ENCODE measurements around a stretch of chr13.

DNA sequence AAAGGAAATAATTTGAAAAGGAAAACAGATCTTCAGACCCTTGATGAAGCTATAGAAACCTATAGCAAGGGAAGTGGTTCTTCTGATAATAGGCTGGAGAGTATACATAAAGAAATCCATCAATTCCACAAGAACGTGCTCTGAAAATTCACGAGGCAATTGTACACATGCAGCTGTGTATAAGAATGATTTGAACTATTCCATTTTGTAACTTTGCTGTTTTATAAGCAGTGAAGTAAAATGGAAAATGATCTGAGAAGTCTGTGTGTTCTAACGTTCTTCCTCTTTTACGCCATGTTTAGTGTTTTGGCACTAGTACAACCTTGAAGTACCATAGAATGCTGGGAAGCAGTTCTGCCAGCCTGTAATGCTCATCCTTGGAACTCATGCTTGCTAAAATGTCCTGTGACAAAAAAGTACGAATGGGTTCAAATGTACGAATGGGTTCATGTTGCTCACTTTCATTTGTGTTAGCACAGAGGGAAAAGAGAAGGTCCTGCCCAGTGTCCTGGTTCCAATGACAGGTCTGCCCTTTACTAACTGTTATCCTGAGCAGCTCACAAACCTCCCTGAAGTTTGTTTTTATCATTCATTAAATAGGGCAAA lies 3.4 kb upstream of the COG3 start:
- PRO-cap, 3 experiments = no peak in any of the 3 experiments
- RAMPAGE, long total RNA = no peak
- RRBS, 2 experiments = no CpG with 5 or more reads among the region's 6 CpGs

- PRO-cap, 3 experiments = no peak in any of the 3 experiments
- RAMPAGE, long total RNA = no peak
- RRBS, 2 experiments = no CpG with 5 or more reads among the region's 4 CpGs
These were observed 4.4 kb downstream of the CPB2 start for GRCh38 chr13:46100211-46100989.

GRCh38 chr13:46101577-46101986 lies 3.3 kb downstream of the CPB2 start:
- PRO-cap, 3 experiments = no peak in any of the 3 experiments
- RAMPAGE, long total RNA = no peak
- RRBS, 2 experiments = no CpG with 5 or more reads among the region's 6 CpGs

DNA sequence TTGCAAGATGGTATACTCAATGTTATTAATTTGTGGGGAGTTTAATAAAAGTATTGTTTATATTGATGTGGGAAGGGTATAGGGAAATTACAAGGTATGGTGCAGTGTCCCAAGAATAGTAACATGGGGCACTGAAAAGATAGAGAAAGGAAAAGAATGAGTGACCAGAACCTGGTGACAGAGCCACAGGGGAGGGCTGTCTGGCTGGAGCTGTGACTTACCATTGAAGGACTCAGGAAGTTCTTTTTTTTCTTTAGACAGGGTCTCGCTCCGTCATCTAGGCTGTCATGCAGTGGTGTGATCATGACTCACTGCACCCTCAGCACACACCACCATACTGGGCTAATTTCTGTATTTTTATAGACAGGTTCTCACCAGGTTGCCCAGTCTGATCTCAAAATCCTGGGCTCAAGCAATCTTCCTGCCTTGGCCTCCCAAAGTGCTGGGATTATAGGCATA lies 8.7 kb upstream of the CPB2 start:
- PRO-cap, 3 experiments = no peak in any of the 3 experiments
- RAMPAGE, long total RNA = no peak
- RRBS, 2 experiments = no CpG with 5 or more reads among the region's 2 CpGs

DNA sequence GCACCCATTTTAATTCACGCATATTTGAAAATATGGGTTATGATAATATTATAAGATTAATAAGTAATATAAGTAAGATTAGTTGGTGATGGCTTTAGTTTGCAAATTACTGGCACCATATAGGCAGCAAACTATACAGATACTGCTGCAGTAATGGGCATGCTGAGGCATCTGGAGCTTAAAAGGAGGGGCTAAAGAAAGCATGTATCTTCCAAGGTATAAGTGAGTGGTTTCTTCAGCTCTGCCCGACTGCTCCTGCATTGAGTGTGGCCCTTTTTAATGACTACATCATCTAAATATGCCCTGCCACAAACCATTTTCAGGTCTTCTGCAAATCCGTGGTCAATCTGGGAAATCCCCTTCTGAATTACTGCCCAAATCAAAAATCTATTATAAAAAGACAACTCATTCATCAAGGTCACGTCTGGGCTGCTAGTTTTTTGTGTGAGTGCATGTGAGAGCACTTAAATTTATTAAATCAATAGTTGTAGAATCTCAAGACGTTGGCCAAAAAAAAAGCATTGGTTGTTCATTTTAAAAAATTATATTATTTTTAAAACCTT lies 16.5 kb downstream of the LCP1 start:
- PRO-cap, 3 experiments = no peak in any of the 3 experiments
- RAMPAGE, long total RNA = no peak
- RRBS, 2 experiments = no CpG with 5 or more reads among the region's 5 CpGs

DNA sequence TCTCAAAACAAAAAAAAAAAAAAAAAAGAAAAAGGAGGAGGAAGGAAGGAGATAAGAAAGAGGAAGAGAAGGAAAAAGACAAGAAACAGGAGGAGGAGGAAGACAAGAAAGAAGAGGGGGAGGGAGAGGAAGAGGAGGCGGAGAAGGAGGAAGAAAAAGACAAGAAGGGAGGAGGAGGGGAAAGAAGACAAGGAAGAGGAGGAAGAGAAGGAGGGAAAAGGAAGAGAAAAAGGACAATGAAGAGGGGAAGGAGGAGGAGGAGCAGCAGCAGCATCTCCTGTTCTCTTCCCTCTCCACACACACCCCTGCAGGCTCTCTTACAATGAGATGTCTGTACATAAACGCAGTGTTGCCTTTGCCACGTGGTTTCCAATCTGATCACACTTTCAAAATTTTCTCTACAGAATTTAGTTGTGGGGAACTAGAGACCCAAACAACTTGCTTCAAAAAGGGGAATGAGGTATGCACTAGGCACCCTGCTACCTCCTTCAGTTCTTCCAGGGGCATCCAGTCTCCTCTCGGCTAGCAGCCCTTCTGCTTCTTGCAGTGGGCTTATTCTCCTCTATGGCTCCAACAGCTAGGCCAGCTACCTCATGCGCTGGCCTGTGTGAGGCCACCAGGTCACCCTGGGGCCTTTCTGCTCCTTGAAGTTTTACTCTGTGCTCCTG lies 66.5 kb downstream of the RUBCNL start:
- PRO-cap, 3 experiments = no peak in any of the 3 experiments
- RAMPAGE, long total RNA = no peak
- RRBS, 2 experiments = no CpG with 5 or more reads among the region's 5 CpGs

DNA sequence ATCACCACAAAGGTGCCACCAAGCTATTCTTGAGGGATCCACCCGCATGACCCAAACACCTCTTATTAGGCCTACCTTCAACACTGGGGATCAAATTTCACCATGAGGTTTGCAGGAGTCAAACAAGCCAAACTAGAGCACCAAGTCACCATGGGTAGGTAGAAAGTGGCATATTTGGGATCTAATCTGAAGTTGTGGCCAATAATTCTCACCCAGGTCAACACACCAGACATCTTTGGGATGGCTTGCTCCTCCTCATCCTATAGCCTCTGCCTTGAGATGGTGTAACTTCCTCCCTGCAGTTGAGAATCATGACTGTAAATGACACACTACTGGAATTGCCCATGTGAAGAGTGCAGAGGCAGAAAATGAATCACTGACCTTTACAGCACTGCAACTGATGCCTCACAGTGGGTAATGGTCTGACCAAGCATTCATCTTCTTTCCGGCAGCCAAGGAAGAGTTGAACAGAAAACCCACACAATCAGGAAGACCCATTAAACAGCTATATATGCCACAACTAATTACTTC lies 46.2 kb downstream of the RUBCNL start:
- PRO-cap, 3 experiments = no peak in any of the 3 experiments
- RAMPAGE, long total RNA = no peak
- RRBS, 2 experiments = no CpG with 5 or more reads among the region's 2 CpGs

- PRO-cap, 3 experiments = no peak in any of the 3 experiments
- RAMPAGE, long total RNA = no peak
- RRBS, 2 experiments = no CpG with 5 or more reads among the region's 9 CpGs
These were observed 2.2 kb downstream of the RUBCNL start for GRCh38 chr13:46384617-46385583.

DNA sequence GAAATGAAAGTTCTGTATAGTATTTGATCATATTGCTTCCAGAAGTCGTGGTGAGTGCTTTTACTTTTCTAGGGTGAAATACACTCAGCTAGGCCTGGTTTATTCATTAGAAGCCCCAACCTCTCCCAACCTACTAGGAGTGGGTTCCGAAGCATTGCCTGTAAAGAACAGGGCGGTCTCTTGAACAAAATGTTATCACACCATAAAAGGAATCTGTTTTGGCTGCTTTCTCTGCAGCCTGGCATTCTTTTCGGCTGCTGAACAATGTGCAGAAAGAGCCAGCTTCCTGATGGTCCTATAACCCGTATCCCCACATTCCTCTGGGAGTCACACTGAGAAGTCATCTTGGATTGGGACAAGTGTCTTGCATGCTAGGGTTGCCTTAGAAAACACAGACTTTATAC lies 102.8 kb downstream of the LRCH1 start:
- PRO-cap, 3 experiments = no peak in any of the 3 experiments
- RAMPAGE, long total RNA = no peak
- RRBS, 2 experiments = no CpG with 5 or more reads among the region's 5 CpGs

- PRO-cap, 3 experiments = no peak in any of the 3 experiments
- RAMPAGE, long total RNA = no peak
- RRBS, 2 experiments = no CpG with 5 or more reads among the region's 2 CpGs
These were observed 109.3 kb downstream of the ESD start for GRCh38 chr13:46687660-46688093.

DNA sequence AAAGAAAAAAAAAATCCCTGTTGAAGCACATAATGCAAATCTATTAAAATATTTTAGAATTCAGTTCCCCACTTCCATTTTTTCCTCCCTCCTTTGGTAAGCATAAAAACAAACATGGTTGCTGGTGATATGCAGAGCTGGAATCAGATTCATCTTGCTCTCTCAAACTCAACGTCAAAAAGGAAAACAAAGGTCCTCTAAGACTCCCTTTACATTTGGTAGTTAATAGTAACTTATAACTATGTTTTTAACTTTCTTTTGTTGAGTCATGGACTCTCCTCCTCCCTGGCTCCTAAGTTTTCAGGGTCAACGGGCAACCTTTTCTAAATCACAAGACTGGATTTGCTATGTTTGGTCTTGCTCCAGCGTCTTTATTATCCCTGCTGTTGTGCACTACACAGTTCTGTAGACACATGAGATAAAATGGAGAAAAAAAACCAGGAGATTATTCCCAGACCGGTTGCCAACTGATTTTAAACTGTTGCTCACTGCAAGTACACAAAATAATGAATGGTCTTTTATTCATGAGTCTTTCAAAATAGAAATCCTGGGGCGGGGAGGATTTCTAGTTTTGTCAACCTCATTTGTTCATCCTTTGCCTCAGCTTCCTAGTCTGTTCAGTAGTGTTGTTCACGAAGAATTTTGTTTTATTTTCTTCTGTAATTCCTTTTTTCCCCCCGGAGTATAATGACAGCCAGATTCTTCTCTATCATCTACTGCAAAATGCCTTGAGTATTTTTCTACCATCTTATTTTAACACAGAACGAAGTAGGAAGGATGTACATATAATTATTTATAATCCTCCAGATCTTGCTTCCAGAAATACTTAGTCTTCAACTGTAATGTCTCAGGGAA lies 1.8 kb upstream of the ITM2B start:
- PRO-cap, 3 experiments = no peak in any of the 3 experiments
- RAMPAGE, long total RNA = no peak
- RRBS, 2 experiments = no CpG with 5 or more reads among the region's 8 CpGs

DNA sequence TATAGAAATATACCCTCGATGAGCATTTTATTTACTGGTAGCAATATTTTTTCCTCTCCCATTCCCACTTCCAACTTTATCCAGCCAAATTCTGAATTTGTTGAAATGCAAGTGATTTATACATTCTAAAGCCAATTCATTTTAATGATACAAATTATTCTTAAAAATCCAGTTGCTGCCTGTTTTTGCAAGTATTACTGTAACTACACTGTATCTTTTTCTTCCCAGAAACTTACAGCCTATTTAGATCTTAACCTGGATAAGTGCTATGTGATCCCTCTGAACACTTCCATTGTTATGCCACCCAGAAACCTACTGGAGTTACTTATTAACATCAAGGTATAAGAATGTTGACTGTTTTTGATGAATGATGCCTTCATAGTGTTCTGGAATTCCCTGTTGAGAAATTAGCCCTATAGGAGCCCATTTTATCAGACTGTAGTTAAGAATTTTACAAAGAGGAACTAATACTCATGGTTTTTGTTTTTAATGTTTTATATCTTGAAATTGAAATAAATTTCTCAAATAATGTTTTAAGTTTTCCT lies 25.0 kb downstream of the ITM2B start:
- PRO-cap, 3 experiments = no peak in any of the 3 experiments
- RAMPAGE, long total RNA = no peak
- RRBS, 2 experiments = no CpG with 5 or more reads among the region's 1 CpG

DNA sequence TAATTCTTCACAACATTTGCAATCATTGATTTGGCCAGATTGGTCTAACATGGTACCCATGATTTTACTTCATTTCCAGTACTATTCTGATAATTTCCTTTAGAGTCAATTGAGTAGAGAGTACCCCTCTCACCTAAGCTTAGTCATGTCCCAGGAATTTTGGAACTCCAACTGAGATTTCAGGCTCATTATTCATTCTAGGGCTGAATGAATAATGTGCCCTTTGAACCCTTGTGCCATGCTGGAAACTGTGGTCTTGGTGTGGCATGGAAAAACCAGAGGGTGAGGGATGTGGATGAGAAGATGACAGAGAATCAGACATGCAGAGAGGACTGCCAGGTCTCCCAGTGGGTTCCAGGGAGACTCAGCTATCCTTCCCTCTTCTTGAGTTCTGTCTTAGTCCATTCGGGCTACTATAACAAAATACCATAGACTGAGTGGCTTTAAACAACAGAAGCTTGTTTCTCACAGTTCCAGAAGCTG lies 30.2 kb downstream of the ITM2B start:
- PRO-cap, 3 experiments = no peak in any of the 3 experiments
- RAMPAGE, long total RNA = no peak
- RRBS, 2 experiments = no CpG with 5 or more reads among the region's 1 CpG

GRCh38 chr13:48307234-48307455 lies 3.6 kb downstream of the RB1 start:
- PRO-cap, 3 experiments = no peak in any of the 3 experiments
- RAMPAGE, long total RNA = no peak
- RRBS, 2 experiments = no CpG with 5 or more reads among the region's 1 CpG

DNA sequence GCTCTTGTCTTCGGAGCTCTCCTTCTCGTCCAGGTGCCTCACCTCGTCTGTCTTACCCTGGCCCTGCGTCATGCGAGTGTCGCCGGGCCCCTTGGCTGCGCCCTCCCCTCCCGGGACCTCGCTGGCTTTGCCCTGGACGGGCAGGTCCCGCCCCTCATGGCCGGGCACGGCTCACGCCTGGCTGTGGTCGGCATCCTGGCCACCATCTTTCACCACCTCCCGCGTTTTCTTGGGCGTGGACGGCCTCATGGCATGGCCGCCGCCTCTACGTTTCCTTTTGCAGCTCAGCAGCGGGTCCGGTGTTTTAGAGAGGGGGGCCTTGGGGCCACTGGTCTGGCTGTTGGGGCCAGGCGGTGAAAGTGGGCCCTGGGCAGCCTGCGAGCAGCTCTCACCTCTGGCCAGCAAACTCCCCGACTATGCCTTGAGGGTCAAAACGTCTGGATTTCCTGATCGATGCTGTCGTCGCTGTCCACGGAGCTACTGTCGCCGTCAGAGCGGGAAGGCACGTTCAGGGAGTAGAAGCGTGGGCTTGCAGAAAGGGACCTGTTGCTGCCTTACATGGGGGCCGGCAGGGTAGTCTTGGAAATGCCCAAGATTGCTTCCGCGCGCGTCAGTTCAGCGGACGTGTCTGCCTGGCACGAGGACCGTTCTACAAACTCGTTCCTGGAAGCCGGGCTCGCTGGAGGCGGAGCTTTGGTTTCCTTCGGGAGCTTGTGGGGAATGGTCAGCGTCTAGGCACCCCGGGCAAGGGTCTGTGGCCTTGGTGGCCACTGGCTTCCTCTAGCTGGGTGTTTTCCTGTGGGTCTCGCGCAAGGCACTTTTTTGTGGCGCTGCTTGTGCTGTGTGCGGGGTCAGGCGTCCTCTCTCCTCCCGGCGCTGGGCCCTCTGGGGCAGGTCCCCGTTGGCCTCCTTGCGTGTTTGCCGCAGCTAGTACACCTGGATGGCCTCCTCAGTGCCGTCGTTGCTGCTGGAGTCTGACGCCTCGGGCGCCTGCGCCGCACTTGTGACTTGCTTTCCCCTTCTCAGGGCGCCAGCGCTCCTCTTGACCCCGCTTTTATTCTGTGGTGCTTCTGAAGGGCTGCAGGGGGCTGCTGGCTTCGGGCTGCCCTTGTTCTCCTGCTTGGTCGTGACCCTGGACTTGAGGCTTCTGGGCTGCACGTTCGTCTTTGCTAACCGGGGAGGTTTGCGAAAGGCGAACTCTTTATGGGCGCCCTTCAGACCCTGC lies 15.3 kb downstream of the RB1 start:
- PRO-cap, 3 experiments = peak in 2 of 3 experiments; most common plus-strand start position 696 of the sequence (in 1); most common minus-strand start position 630 of the sequence (in 2)
- RAMPAGE, long total RNA = no peak
- RRBS, 2 experiments = 34 to 36% methylated on average over 16 to 21 of the region's 82 CpGs

DNA sequence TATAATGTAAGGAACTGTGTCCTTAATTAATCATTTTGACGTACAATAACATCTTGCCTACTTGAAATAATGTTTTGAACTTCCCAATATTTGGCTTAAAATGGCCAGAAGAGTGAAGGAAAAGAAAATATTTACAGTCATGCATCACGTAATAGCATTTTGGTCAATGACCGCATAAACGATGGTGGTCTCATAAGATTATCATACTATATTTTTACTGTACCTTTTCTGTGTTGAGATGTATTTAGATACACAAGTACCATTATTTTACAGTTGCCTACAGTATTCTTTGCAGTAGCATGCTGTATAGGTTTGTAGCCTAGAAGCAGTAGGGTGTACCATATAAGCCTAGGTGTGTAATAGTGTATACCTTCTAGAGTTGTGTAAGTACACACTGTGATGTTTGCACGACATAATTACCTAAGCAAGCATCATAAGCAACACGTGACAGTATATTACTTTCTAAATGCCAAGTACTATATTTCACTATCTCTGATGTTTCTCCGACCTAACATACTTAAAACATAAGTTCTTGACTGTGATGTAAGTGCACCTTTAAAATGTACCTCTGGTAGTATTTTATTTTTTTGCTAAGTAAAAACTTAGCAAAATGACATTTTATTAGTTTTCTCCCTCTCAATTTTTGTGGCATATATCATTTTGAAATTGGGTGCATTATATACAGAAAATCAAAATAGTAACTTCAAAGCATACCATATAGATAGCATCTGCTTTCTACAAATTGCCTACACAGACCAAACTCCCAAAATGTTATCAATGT lies 2.7 kb downstream of the LPAR6 start:
- PRO-cap, 3 experiments = peak in 2 of 3 experiments; most common plus-strand start position 489 of the sequence (in 2)
- RAMPAGE, long total RNA = no peak
- RRBS, 2 experiments = no CpG with 5 or more reads among the region's 7 CpGs

GRCh38 chr13:48476082-48476998 lies 56.5 kb downstream of the RCBTB2 start:
- PRO-cap, 3 experiments = no peak in any of the 3 experiments
- RAMPAGE, long total RNA = no peak
- RRBS, 2 experiments = no CpG with 5 or more reads among the region's 6 CpGs

DNA sequence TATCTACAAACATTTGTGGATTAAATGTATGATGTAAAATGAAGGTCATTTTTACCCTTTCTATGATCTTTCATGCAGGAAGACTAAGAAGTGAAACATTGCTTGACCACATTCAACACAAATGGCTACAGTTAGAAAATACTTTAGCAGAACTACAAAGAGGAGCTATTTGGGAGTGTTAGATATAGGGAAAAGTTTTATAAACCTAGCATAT lies 55.4 kb downstream of the RCBTB2 start:
- PRO-cap, 3 experiments = no peak in any of the 3 experiments
- RAMPAGE, long total RNA = no peak

GRCh38 chr13:48491255-48491940 lies 41.5 kb downstream of the RCBTB2 start:
- PRO-cap, 3 experiments = no peak in any of the 3 experiments
- RAMPAGE, long total RNA = no peak
- RRBS, 2 experiments = no CpG with 5 or more reads among the region's 1 CpG

- PRO-cap, 3 experiments = no peak in any of the 3 experiments
- RAMPAGE, long total RNA = no peak
- RRBS, 2 experiments = no CpG with 5 or more reads among the region's 7 CpGs
These were observed 35.0 kb upstream of the RCBTB2 start for GRCh38 chr13:48567710-48568422.